Metastatic Liver Carcinoma in the Adrenal Gland (tissue), 2 donors: ENCODE results near the gene ZNF726.

- PRO-cap, 2 experiments: no peak in any of the 2 experiments
Observed at GRCh38 chr19:23264275-23264686, 14.1 kb upstream of the ZNF724 start.

GRCh38 chr19:23347633-23348192 is 47.6 kb downstream of the ZNF91 start:
- PRO-cap, 2 experiments: no peak in any of the 2 experiments

GRCh38 chr19:23649808-23650288 is 37.2 kb downstream of the ZNF675 start:
- PRO-cap, 2 experiments: no peak in any of the 2 experiments

GRCh38 chr19:23763866-23764046 is 952 bp downstream of the RPSA2 start:
- PRO-cap, 2 experiments: no peak in any of the 2 experiments

DNA sequence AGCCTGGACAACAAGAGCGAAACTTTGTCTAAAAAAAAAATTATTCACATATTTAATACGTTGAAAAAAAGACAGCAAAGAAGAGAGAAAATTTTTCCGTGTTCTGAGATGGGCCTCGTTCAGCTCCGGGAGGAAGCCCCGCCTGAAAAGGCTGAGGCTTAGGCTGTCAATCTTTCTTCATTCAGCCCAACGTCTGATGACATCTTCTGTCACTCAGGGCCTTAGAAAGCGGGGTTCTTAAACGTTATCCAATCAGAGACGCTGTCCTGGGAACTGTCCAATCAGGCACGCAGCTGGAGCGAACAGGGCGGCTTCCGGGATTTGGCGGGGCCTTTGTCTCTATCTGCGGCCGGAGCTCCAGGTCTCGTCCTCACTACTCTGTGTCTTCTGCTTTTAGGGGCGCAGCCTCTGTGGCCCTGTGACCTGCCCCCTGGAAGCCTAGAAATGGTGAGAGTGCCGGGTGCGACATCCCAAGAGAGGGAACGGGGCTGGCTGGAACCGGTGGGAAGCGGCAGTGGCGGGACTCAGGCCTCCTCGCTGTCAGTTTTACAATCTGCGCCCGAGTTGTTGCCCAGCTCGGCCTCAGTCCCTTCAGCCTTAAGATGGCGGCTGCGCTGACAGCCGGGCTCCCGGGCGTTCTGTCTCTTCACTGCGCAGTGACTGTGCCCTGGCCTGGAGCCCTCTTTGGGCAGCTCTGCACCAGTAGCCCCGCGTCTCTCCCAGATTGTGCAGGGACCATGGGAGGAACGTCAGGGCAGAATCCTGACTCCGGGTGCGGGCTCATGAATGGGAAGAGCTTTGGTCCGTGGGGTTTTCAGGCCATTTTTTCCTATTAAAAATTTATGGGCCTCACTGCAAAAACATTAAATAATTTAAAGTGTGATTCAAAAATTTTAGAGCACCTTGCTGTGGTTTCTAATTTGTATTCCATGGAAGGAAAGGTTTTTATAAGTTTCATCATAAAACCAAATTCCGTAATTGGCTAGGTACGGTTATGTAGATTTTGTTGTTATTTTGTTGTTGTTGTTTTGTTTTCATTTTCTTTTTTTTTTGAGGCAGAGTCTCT is at the start of gene ZNF726:
Gene ZNF726, plus strand, starts transcription at position 336 of the 1,066 bp plus-strand sequence.
- PRO-cap, 2 experiments: peak in 2 of 2 experiments; most common plus-strand start position 342 of the sequence (in 2); most common minus-strand start position 121 of the sequence (in 1)

GRCh38 chr19:23917618-23918266 is 3.1 kb downstream of the ZNF726 start:
- PRO-cap, 2 experiments: no peak in any of the 2 experiments

DNA sequence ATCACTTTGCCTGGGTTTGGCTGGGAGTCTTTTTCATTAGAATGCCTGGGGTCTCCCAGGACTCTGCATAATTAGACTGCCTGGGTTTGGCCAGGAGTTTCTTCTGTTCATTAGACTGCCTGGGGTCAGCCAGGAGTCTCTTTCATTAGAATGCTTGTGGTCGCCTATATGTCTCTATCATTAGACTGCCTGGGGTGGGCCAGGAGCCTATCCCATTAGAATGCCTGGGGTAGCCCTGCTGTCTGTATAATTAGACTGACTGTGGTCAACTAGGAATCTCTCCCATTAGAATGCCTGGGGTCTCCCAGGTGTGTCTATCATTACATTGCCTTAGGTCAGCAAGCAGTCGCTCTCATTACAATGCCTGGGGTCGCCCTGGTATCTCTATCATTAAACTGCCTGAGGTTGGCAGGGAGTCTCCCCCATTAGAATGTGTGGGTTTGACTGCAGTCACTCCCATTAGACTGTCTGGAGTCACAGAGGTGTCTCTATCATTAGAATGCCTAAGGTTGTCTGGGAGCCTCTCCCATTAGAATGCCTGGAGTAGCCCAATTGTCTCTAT is 1451.6 kb downstream of the UQCRFS1 start:
- PRO-cap, 2 experiments: no peak in any of the 2 experiments

GRCh38 chr19:27767841-27768790 is 1444.8 kb downstream of the UQCRFS1 start:
- PRO-cap, 2 experiments: no peak in any of the 2 experiments

DNA sequence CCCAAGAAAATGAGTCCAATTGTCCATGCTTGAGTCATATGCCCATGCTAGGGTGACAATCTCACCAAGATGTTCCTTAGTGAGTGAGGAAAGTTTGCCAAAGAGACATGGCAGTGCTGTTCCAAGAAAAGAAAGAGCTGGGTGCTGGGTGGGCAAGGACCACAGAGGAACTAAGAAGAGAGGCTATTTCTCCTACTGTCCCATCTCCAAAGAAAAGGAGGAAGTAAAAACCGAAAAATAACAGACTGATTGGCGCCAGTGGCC is 606.8 kb downstream of the UQCRFS1 start:
- PRO-cap, 2 experiments: peak in 2 of 2 experiments; most common minus-strand start position 208 of the sequence (in 2)

DNA sequence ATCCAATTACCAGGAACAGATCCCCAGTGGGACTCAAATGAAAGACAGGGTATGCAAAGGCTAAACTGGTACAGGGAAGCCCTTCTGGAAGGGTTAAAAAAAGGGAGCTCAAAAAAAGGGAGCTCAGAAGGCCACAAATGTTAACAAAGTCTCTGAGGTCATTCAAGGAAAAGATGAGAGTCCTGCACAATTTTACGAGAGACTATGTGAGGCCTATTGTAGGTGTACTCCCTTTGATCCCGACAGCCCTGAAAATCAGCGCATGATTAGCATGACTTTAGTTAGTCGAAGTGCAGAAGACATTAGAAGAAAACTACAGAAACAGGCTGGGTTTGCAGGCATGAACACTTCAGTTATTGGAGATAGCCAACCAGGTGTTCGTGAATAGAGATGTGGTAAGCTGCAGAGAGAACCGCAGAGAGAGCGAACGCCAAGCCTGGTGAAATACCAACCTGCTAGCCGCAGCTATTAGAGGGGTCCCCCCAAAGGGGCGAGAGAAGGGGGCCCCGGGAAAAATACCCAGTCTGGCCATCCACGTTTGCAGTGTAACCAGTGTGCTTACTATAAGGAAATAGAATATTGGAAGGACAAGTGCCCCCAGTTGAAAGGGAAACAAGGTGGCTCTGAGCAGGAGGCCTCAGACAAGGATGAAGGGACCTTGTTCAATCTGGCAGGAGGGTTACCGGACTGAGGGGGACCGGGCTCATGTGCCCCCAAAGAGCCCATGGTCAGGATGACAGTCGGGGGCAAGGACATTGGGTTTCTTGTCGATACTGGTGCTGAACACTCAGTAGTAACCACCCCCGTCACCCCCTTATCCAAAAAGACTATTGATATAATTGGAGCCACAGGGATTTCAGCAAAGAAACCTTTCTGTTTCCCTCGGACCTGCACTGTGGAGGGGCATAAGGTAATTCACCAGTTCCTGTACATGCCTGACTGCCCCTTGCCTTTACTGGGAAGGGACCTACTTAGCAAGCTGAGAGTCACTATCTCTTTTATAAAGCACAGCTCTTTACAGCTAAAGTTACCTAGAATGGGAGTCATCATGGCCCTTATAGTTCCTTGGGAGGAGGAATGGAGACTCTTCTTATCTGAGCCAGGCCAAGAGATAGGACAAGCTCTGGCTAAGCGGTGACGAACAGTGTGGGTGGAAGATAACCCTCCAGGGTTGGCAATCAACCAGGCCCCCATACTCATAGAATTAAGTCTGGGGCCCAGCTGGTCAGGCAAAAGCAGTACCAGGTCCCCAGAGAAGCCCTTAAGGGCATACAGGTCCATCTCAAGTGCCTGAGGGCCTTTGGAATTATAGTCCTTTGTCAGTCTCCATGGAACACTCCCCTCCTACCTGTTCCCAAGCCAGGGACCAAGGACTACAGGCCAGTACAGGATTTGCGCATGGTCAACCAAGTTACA is 604.0 kb downstream of the UQCRFS1 start:
- PRO-cap, 2 experiments: no peak in any of the 2 experiments

DNA sequence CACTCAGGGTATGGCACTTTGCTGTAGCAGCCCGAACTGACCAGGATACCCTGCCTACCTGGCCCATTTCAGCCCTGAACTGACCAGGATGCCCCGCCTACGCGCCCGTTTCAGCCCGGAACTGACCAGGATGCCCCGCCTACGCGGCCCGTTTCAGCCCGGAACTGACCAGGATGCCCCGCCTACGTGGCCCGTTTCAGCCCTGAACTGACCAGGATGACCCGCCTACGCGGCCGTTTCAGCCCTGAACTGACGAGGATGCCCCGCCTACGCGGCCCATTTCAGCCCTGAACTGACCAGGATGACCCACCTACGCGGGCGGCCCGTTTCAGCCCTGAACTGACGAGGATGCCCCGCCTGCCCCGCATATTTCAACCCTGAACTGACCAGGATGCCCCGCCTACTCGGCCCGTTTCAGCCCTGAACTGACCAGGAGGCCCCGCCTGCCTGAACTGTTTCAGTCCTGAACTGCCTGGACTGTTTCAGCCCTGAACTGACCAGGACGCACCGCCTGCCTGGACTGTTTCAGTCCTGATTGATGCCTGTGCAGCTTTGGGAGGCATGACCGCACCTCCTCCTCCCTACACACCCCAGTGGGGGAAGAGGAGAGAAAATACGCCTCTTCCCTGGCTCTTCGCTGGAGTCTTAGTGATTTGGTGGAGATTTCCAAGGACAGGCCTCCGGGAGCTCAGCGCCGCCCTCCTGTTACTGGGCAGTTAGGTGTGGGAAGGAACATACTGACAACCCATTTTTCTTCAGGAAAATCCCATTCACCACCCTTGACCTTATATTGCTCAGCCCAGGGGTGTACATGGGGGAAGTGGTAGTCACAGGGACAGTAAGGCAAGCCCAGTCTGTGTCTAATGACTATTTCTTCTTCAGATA is 119.8 kb downstream of the UQCRFS1 start:
- PRO-cap, 2 experiments: no peak in any of the 2 experiments

- PRO-cap, 2 experiments: no peak in any of the 2 experiments
Observed at GRCh38 chr19:29587368-29587791, 18.7 kb upstream of the POP4 start.

DNA sequence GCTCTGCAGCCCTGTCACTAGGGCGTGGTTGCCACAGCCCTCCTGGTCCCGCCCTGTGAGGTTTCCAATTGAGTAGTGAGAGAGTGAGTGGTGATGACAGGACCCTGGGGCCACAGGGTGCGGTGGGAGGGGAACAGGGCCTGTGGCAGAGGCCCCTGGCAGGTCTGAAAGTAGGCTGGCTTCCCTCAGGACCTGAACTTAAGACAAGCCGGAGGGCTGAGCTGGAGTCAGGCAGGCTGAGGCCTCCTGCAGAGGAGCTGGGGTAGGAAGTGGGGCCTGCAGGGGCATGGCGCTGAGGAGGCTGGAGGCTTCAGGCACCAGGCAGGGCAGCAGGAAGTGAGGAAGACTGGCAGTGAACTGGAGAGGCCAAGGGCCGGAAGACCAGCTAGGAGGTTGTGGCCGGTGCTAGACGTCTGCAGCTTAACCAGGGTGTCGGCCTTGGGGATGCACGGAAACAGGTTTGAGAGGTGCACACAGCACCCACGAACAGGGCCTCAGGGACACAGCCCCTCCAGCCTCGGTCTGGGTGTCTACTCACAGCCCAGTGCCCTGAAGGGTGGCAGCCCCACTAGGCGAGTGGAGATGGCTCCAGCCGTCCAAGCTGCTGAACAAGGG is 17.7 kb downstream of the POP4 start:
- PRO-cap, 2 experiments: no peak in any of the 2 experiments

- PRO-cap, 2 experiments: no peak in any of the 2 experiments
Observed at GRCh38 chr19:29667782-29668592, 2.7 kb downstream of the PLEKHF1 start.

- PRO-cap, 2 experiments: no peak in any of the 2 experiments
Observed at GRCh38 chr19:29687142-29687893, 22.1 kb downstream of the PLEKHF1 start.

GRCh38 chr19:29844206-29844622 is 32.4 kb downstream of the CCNE1 start:
- PRO-cap, 2 experiments: no peak in any of the 2 experiments

DNA sequence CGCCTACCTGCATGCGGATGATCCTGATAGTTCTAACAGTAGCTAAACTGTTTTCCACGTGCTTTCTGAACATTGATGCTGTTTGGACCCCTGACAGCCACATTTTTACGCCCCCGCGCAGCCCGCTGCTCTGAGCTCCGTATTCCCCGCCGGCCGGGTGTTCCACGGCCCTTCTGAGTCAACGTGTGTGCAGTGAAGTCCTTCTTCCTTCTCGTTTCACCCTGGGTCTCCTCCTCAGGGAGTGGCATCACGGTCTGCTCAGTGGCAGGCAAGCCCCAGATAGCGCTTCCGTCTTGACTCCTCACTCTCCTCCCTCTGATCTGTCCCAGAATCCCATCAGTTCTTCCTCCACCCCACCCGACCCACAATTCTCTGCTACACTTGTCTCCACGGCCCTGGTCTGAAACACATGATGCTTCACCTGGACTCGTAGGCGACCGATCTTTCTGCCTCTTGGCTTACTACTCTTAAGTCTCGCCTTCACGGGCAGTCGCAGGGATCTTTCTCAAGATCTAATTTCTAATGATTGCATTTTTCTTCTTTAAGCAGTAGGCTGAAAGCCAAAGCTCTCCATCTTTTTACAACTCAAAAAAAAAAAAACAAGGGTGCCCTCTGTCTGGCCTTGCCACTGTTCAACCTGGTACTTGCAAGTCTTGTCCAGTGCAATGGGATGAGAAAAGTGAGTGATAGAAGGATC is 33.9 kb downstream of the CCNE1 start:
- PRO-cap, 2 experiments: no peak in any of the 2 experiments

DNA sequence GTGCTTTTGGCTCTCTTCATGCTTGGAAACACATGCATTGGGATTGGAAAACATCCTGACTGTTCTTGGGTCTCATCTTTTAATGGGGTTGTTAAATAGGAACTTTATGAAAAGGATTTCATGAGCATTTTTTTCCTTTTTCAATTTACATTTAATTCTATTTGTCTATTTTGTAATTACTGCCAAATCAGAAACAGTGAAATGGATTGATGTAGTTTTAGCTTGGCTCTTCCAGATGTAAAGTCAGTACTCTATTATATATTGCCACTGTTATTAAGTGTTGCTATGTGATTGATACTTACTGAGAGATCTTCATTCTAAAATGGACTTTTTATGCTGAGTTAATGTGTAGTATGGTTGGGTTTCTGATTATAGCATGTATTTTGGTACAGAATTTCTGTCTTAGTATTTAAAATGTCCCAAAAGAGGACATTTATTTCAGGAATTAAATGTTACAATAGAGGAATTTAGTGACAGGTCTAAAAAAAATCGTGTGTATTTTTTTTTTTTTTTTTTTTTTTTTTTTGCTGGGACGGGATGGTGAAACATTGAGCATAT is 27.7 kb downstream of the URI1 start:
- PRO-cap, 2 experiments: no peak in any of the 2 experiments

DNA sequence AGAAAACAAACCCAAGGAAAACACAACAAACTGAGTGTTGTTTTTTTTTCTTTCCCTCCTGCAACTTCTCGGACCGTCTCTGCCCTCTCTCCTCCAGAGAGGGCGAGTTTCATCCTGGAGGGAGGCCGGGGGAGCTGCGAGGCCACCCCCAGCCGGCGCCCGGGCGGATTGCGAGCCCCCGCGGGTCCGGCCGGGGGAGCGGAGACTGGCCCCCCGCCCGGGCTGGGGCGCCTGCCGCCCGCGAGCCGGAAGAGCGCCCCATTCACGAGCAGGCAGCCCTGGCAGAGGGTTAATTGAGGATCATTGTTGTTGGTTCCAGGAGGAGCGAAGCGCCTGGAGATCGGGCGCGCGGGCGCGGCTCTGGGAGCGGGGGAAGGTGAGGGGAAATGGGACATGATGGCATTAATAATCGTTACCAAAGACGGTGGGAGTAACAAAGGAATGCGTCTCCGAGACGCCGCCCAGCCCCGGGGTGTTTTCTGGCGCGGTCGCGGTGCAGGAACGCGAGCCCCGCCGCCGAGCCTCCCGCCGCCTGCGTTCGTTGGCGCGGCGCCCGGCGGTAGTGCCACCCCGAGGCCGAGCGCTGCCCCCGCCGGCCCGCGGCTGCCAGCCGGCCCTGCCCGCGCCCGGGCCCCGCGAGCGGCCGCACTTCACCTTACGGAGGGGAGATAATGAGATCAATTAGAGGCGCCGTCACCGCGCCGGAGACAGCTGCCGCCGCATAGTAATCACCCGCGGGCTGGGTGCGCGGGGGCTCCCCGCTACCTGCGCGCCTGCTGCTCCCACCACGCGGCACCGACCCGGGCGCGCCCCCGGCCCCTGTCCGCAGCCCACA is 2.7 kb downstream of the ZNF536 start:
- PRO-cap, 2 experiments: no peak in any of the 2 experiments

DNA sequence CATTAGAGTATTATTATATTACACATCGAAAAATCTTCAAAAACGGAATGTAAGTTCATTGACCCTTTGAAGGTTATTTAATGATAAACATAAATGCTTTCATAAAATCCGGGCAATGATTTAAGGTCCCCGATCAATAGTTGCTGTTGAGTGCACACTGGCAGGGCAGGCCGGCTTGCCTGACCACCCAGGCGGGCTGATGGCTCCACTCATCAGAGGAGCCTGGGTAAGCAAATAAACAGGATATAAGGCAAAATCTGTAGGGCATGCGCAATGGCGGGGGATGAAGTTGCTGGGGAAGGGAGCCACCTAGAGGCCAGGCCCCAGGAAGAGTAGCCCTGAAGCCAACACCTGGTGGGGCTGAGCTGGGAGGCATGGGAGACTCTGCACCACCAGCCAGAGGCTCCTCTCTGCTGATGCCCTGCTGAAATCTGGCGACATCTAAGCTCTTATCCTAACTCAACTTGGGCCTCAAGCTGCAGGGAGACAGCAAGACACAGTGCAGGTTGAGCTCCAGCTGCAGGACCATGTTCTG is 324.3 kb downstream of the ZNF536 start:
- PRO-cap, 2 experiments: no peak in any of the 2 experiments